Left cardiac atrium (tissue), 1 donor: ENCODE data around the genes PSG8, CADM4 and ZNF155.

- PRO-cap, result no peak
These were observed 29.1 kb upstream of the CXCL17 start for GRCh38 chr19:42471562-42472436.

- PRO-cap, result no peak
These were observed 32.1 kb upstream of the CXCL17 start for GRCh38 chr19:42474689-42475376.

DNA sequence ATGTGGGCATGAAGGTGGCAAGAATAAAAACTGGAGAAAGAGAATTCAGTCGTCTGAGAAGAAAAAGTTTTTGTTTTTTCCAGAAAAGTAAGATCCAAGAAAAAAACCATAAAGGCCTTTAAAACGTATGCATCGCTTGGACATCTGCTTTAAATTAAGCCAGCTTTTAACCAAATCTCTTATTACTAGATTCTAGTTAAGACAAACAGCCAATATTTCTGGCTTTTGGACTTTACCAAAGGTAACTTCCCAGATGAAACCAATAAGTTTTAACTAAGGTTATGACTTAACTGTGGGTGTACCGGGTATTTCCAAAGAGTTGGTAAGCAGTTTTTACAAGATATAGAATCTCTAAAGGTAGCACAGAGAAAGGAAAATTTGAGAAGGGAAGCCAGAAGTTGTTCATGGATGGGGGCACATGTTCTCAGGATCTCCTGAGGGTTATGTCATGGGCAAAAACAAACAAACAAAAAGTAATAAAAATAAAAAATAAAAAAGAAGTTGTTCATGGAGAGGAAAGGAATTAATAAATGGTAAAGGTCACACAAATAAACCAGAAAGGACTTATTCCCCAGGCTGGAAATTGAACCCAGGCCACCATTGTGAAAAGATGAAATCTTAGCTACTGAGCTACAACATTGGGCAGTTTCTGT is 33.9 kb downstream of the CEACAM1 start:
- PRO-cap, result no peak

- PRO-cap, result no peak
These were observed at the start of gene PSG8 for GRCh38 chr19:42765424-42765900. TSS of gene PSG8 (minus strand) at chr19:42765678.

DNA sequence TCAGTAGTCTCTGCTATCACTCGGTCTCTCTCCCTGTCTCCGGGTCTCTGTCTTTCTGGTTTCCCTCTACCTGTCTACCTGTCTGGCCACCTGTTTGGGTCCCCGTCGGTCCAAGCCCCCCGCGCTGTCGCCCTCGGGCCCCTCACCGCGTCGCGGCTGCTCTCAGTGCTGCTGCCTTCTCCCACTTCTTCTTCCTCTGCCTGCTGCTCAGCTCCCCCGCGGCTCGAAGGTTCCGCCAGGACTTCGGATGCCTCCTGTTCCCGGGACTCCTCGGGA is 848 bp downstream of the PHLDB3 start:
- PRO-cap, result no peak

GRCh38 chr19:43532292-43533029 is 527 bp upstream of the ZNF575 start:
- PRO-cap, result no peak

- PRO-cap, result no peak
These were observed 12.7 kb downstream of the XRCC1 start for GRCh38 chr19:43562290-43563369.

- PRO-cap, result no peak
These were observed 5.9 kb downstream of the PINLYP start for GRCh38 chr19:43581366-43581940.

DNA sequence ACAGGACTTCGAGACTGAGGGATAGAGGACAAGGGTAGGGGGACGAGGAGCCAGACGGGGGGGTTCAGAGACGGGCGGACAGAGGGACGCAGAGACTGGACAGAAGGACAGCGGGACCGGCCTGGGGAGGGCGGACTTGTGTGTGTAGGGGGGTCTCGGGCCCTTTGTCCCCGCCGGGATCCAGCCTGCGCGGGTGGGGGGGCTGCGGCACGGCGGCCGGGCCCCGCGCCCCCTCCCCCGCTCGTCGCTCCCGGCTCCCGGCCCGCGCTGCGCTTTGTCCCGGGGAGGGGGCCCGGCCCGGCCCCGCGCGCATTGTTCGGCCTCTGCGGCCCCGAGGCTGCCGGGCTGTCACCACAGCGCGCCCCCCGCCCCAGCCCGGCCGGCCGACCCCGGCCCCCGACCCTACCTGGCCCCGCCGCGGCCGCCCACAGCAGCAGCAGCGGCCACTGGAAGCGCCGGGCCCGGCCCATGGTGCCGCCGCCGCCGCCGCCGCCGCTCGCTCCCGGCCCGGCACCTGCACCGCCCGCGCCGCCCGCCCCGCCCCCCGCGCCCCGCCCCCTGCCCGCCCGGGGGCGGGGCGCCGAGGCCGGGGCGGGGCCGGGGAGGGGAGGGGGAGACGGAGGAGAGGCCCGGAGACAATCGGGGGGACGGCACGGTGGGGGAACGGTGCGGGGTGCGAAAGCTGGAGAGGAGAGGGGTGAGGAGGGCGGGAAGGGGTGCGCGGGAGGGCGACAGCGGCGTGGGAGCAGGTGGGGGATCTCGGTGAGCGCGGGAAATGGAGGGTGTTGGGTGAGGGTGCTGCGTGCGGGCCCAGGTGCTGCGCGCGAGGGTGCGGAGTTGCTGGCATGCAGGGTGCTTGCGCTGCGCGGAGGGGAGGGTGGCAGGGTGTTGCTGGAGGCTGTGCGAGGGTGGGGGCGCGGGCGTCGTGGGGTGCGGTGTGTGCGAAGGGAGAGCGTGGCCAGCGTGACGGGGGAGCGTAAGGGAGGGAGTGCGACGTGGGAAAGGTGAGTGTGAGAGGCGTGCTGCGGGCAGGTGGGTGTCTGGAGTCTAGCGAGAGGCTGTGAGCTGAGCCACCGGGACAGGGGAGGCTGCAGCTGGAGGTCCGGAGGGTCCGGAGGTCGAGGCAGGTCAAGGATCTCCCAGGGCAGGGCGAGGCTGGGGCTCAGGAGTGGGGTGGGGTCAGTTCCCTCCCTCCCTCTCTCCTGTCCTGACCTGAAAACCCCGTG is at the start of gene CADM4:
TSS of gene CADM4 (minus strand) at position 530 of the 1,226 bp plus-strand sequence.
- PRO-cap, result bidirectional peak, plus-strand start at position 614 of the sequence, minus-strand start at position 501 of the sequence

GRCh38 chr19:43812502-43813082 is 10.3 kb upstream of the LYPD5 start:
- PRO-cap, result no peak

DNA sequence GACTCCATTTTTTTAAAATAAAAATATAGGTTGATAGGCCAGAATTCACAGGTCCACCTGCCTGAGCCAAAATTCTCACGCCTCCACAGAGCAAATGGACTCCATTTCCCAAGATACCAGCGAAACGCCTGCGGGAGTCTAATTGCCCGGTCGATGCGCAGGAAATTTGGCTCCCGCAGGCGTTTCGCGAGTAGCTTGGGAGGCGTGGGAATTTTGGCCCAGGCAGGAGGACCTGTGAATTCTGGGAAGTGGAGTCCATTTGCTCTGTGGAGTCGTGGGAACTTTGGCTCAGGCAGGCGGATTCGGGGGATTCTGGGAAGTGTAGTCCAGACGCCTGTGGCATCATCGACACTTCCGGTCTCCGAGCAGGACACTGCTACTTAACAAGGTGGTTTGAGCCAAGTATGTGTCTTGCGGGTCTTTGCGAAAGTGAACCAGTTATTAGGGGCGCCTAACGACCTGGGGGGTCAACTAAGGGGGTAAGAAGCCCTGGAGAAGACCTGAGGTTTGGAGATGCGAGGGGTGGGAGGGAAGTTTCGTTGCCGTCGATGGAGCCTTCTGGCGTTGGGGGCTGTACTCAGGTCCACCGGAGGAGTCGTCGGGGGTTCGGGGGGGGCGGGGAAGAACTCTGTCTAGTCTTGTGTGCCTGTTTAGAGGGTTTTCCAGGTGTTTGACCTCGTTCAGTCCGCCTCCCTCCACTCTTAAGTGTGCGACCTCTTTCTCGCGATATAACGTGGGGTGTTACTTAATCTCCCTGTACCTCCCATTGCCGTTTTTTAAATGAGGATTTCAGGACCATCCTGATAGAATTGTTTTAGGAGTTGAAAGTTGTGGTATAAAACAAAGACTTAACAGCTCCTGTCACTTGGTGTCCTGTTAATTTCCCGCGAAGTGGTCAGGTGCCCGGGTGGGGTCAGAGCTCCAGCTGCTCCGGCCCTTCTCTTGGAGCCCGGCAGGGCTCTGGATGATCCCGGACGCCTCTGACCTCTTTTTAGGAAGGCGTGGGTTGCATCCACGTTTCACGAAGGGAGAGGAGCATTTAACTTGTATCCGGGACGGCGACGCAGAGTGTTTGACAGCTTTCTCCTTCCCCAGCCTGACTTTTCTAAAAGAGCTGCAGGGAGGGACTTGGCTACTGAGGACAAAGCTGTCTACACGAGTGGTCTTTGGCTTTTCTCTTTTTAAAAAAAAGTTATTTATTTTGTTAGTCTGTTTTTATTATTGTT is at the start of gene ZNF155:
TSS of gene ZNF155 (plus strand) at position 345 of the 1,226 bp plus-strand sequence.
- PRO-cap, result unidirectional peak, plus-strand start at position 345 of the sequence; bidirectional peak, plus-strand start at position 866 of the sequence, minus-strand start at position 703 of the sequence; unidirectional peak, minus-strand start at position 962 of the sequence

DNA sequence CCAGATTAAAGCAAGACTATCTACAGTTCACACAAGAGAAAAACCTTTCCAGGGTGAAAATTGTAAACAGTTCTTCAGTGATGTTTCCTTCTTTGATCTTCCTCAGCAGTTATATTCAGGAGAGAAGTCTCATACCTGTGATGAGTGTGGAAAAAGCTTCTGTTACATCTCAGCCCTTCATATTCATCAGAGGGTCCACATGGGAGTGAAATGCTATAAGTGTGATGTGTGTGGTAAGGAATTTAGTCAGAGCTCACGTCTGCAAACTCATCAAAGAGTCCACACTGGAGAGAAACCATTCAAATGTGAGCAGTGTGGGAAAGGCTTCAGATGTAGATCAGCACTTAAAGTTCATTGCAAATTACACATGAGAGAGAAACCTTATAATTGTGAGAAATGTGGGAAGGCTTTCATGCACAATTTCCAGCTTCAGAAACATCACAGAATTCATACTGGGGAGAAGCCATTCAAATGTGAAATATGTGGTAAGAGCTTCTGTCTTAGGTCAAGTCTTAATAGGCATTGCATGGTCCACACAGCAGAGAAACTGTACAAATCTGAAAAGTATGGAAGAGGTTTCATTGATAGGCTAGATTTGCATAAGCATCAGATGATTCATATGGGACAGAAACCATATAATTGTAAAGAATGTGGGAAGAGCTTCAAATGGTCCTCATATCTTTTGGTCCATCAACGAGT is 6.9 kb downstream of the ZNF222 start:
- PRO-cap, result no peak

GRCh38 chr19:44603352-44603810 is 10.0 kb upstream of the IGSF23 start:
- PRO-cap, result no peak

DNA sequence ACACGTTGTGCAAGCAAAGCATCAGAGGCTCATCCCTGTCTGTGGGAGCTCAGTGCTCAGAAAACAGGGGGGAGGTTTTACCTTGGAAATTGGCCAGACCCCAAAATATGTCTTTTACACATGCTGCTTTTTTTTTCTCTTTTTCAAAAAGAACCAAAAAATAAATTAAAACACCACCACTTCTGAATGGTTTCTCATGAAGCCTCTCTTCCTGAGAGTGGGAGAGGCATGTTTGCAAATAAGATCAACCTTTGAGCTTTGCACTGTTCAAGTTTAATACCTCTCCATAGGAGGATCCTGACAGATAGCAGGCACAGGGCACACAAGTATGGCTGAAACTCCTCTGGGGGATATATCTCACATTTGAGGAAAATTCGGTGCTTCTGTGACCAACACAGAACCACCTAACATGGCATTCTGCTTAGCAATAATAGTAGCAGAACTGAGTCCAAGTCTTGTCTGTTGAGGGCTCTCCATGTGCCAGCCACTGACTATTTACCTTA is 7.1 kb upstream of the PVR start:
- PRO-cap, result no peak

- PRO-cap, result no peak
These were observed 20.3 kb downstream of the CEACAM16 start for GRCh38 chr19:44719100-44719739.

- PRO-cap, result bidirectional peak, plus-strand start at chr19:44748953, minus-strand start at chr19:44748864
These were observed 261 bp downstream of the BCL3 start for GRCh38 chr19:44748830-44749107.

- PRO-cap, result no peak
These were observed 1.2 kb upstream of the CBLC start for GRCh38 chr19:44776382-44777051.

DNA sequence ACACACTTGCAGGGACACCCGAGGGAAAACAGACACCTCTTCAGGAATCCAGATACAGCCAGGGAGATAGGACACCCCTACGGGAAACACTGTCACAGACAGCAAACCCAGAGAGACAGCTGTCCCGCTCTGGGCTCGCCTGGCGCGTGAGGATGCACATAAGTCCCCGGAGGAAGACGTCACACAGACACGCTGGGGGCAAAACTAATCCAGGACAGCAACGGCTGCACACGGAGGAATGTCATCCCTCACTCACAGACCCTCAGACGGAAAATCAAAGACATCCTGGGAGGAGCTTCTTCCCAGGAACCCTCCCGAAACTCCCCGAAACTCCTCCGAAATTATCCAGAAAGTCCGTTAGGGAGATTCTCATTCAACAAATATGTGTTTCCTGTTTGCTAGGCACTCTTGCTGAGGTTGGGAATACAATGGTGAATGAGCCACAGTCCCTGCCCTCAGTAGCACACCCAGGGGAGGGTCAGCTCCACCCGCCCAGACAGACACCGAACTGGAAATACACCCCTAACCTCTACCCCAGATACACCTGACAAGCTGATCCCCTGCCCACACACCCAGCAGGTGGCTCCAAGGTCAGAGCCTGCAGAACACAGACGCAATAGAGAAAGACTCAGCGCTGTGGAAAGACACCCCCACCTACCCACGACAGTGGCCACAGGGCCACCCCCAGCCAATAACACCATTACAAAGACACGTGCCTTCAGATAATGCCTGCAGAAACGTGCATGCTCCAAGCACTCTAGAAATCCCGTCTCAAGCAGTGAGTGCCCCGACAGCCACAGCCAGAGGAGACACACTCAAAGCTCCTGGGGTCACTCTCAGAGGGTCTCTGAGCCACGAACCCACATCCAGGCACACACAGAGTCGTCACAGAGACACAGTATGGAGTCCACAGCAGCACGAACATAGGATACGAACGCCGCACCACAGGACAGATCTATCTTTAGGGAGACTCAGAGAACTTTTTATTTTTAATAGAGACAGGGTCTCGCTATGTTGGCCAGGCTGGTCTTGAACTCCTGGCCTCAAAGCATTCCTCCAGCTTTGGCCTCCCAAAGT is 14.9 kb upstream of the TOMM40 start:
- PRO-cap, result no peak

- PRO-cap, result no peak
These were observed 2.3 kb upstream of the APOC4 start for GRCh38 chr19:44939693-44940257.

DNA sequence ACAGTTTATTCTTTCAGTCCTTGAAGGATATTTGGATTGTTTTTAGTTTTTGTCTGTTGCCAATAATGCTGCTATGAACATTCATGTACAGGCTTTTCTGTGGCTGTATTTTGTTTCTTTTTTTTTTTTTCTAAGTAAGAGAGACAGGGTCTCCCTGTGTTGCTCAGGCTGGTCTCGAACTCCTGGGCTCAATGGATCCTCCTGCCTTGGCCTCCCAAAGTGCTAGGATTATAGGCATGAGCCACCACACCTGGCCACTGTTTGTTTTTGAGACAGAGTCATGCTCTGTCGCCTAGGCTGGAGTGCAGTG is 3.9 kb downstream of the CLPTM1 start:
- PRO-cap, result no peak